Epithelial cell of esophagus (primary cell): ENCODE measurements around the gene TMEM135.

GRCh38 chr11:82960398-82961141 is 59.0 kb downstream of the DDIAS start:
- RRBS, result no CpG with 5 or more reads among the region's 4 CpGs

- RRBS, result no CpG with 5 or more reads among the region's 1 CpG
Observed at GRCh38 chr11:82992274-82992676, 79.4 kb downstream of the RAB30 start.

DNA sequence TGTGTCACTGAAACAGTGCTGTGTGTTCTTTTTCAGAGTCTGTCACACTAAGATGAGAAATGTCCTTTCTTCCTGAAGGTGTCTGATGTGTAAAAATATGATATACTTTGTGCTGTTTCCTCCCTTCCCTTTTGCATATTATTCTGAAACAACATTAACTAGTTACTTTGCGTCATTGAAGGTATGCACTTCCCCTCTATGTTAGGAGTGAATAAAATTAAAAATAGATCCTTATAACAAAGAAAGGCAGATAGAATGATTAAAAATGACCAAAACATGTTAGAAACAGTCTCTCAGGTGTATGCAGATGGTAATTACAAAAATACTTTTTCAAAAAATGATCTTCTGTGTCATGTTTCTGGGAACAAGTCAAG is 1.6 kb upstream of the RAB30 start:
- RRBS, result no CpG with 5 or more reads among the region's 1 CpG

- RRBS, result no CpG with 5 or more reads among the region's 1 CpG
Observed at GRCh38 chr11:83092774-83093285, 21.1 kb upstream of the RAB30 start.

- RRBS, result no CpG with 5 or more reads among the region's 8 CpGs
Observed at GRCh38 chr11:83115453-83116219, 41.3 kb upstream of the PCF11 start.

- RRBS, result no CpG with 5 or more reads among the region's 1 CpG
Observed at GRCh38 chr11:83116220-83116550, 40.7 kb upstream of the PCF11 start.

- RRBS, result no CpG with 5 or more reads among the region's 2 CpGs
Observed at GRCh38 chr11:83158297-83158609, 1.3 kb downstream of the PCF11 start.

GRCh38 chr11:83411256-83411638 is 125.1 kb upstream of the CCDC90B start:
- RRBS, result no CpG with 5 or more reads among the region's 1 CpG

DNA sequence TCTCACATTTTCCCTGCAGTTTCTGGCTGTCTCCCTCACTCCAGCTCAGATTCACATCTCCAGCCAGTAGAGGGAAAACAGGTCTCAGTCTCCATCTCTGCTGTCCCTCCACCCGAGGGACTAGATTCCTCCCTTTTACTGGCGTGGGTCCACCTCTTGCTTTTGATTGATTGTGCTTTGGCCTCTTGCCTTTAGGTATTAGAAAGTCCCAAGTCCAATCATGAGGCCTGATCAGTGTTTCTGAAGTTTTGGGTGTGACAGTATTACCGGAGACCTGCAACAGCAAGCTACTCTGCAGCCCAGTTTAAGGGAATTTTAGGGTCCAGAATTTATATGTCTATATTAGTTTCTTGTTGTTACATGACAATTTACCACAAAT is 805.1 kb upstream of the CCDC90B start:
- RRBS, result no CpG with 5 or more reads among the region's 3 CpGs

DNA sequence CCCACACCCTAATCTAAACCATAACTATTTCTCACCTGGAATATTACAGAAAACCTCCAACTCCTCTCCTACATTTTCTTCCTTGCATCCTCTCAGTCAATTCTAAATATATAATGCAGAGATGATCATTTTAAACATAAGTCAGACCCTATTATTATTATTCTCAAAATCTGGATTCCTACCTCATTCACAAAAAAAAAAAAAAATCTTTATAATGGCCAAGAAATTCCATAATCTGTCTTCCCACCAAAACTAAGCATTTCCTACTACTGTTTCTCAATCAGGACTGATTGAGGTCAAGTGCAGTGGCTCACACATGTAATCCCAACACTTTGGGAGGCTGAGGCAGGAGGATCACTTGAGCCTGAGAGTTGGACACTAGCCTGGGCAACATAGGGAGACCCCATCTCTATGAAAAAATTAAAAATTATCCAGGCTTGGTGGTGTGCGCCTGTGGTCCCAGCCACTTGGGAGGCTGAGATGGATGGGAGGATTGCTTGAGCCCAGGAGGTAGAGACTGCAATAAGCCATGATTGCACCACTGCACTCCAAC is 52.1 kb downstream of the DLG2 start:
- RRBS, result no CpG with 5 or more reads among the region's 1 CpG

GRCh38 chr11:85955573-85956300 is 100.6 kb downstream of the CCDC83 start:
- RRBS, result no CpG with 5 or more reads among the region's 4 CpGs

GRCh38 chr11:85963204-85963975 is 105.5 kb downstream of the PICALM start:
- RRBS, result no CpG with 5 or more reads among the region's 6 CpGs

DNA sequence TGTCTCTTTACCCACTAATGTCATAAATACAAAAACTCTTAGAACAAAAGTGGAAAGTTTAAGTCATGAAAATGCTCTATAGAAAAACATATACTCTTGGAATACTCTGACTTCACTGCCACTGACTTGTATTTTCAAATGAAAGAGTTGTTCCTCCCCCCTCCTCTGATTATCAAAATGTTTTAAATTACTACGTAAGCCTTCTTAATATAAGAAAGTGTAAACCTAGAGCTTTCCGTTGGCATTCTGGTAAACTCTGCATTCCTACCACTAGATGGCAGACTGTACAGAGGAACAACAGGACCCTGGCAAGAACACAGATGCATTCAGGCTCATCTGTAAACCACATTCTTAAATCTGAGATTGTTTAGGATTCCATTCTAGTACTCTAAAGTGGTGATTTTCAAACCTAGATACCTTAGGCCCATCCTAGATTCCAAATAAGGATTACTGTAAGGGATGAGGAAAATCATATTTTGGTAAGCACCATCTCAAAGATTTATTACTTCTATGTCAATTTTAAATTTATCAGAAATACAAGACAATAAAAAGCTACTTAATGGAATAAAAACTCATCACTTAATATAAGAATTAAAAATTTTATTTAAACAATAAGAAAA is 27.0 kb downstream of the PICALM start:
- RRBS, result no CpG with 5 or more reads among the region's 2 CpGs

DNA sequence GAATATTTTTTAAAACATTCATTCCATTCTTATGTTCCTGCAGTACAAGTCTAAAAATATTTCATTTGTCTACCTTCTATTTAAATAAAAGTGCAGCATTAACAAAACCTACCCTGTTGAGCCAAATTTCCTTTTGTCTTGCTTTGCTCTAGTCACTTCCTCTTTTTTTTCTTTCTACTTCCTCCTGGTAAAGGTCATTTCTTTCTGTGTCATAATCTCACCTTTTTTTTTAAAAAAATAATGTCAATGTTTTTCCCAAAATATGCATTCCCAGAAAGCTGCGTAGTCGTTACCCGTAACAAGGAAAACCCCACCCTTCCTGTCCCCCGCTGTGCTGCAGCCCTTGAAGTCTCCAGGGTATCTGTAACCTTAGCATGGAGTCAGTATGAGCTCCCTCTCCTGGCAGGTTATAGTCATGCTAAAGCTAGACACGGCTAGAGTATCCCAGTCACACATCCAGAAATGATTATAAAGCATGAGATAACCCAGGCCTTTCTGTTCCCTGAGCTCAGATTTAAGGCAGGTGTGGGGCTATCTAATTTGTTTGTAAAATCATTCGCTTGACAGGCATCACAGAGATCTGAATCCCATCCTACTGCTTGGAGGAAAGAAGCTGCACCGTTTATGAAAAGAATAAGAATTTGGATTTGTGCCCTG is 51.1 kb upstream of the EED start:
- RRBS, result no CpG with 5 or more reads among the region's 7 CpGs

DNA sequence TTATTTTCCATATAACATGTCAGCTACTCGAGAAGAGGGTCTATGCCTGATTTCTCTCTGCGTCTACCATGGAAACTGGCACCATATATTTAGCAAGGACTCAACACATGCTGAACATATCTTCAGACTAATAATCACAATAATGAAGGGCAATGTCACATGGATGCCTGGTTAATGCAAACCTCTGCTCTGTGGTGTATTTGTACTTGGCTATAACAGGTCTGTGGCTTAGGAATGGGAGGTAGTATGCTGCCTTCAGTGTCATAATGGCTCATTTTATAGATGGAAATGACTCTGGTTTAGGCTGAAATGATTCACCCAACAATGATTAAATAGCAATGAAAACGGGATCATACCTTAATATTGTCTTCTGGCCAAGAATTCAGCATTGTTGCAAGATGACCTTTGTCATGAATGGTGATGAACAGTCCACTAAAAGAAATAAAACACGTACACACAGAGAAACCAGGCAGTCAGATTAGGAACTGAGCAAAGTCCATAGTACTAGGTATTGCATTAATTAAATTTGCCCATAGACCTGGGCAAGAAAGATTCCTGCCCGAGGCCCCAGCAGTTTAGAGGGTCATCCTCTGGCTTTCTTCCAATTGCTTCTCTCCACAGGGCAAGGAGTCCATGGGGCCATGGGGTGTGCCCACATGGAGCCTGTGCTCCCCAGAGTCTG is 133.9 kb downstream of the CCDC81 start:
- RRBS, result no CpG with 5 or more reads among the region's 5 CpGs

GRCh38 chr11:86671365-86672302 is 128.7 kb upstream of the PRSS23 start:
- RRBS, result 3% methylated on average over 8 of the region's 65 CpGs

DNA sequence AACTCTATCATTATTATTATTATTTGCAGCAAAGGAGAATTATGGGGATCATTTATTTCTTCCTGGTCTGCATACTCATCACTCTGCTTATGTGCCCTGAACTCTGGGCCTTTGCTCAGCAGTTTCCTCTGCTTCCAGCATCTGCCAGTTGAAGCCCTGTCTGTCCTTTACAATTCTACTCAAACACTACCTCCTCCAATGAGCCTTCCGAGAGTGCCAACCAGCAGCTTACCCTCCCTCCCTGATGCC is 124.4 kb upstream of the PRSS23 start:
- RRBS, result no CpG with 5 or more reads among the region's 1 CpG

DNA sequence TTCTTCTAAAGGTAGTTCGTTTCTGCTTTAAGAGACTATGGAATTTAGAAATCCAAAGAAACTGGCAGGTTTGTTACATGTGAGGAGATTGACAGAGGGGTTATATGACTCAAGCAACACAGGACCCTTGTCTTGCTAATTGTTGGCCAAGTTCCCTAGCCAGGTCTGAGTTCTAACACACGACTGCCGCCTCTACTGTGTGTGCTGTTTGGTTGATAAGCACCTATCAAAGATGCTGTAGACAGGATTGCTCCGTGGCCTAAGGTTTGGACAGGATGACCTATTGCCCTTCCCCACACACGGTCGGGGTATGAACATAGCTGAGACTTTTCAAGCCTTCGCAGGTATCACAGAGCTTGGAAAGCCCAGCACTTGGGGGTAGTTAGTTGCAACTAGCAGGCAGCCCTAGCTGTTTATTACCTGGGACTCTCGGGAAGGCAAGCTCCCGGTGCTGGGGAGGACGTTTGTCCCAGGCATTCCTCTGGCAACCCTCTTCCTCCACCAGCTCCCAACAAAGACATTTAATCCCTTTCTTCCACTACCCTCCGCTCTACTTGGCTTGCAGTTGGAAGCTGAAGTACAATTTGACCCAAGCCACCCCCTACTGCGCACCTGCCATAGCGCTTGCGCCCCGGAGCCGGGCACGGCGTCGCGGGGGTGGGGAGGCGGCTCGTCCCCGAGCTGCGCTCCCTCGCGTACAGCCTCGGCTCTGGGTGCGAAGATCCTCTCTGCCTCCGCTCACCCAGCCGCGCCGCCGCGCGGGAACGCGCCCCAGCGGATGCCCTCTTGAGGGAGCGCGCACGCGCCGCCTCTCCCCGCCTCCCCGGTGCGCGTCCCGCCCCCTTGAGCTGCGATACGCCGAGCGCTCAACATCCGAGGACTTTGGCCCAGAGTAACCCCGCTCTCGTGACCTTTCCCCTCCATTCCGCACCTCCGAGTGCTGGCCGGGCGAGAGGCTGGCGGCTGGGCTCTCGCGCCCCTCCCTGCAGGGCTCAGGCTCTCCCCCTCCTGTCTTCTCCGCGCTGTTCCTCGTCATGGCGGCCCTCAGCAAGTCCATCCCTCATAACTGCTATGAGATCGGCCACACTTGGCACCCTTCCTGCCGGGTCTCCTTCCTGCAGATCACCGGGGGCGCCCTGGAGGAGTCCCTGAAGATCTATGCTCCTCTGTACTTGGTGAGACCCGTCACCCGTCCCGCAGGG is at the start of gene TMEM135:
Gene TMEM135 (plus strand): TSS at position 923 of the 1,202 bp plus-strand sequence.
- RRBS, result 0% methylated on average over 3 of the region's 73 CpGs